Peyer's patch (tissue), 4 donors: ENCODE measurements around a stretch of chr3.

- PRO-cap, result no peak
- RAMPAGE, long total RNA, 4 experiments, result no peak in any of the 4 experiments
Measured at GRCh38 chr3:197555548-197555783, 302 bp downstream of the BDH1 start.

GRCh38 chr3:197730986-197731508 is 5.7 kb downstream of the RUBCN start:
- PRO-cap, result no peak
- RAMPAGE, long total RNA, 4 experiments, result no peak in any of the 4 experiments

- PRO-cap, result no peak
- RAMPAGE, long total RNA, 4 experiments, result no peak in any of the 4 experiments
Measured at GRCh38 chr3:197790284-197790734, 745 bp upstream of the LRCH3 start.

GRCh38 chr3:197830717-197831133 is 39.7 kb downstream of the LRCH3 start:
- PRO-cap, result no peak
- RAMPAGE, long total RNA, 4 experiments, result no peak in any of the 4 experiments

- PRO-cap, result no peak
- RAMPAGE, long total RNA, 4 experiments, result start-site peak on the minus strand in 1 of 4 experiments, at chr3:197938709-197938863 at its widest, 5 reads per replicate
Measured at GRCh38 chr3:197938470-197939069, 11.4 kb upstream of the RPL35A start.

GRCh38 chr3:198106086-198106498 is 146.1 kb downstream of the LMLN start:
- PRO-cap, result no peak
- RAMPAGE, long total RNA, 4 experiments, result no peak in any of the 4 experiments